MCF 10A (cell line): ENCODE measurements around a stretch of chr19.

DNA sequence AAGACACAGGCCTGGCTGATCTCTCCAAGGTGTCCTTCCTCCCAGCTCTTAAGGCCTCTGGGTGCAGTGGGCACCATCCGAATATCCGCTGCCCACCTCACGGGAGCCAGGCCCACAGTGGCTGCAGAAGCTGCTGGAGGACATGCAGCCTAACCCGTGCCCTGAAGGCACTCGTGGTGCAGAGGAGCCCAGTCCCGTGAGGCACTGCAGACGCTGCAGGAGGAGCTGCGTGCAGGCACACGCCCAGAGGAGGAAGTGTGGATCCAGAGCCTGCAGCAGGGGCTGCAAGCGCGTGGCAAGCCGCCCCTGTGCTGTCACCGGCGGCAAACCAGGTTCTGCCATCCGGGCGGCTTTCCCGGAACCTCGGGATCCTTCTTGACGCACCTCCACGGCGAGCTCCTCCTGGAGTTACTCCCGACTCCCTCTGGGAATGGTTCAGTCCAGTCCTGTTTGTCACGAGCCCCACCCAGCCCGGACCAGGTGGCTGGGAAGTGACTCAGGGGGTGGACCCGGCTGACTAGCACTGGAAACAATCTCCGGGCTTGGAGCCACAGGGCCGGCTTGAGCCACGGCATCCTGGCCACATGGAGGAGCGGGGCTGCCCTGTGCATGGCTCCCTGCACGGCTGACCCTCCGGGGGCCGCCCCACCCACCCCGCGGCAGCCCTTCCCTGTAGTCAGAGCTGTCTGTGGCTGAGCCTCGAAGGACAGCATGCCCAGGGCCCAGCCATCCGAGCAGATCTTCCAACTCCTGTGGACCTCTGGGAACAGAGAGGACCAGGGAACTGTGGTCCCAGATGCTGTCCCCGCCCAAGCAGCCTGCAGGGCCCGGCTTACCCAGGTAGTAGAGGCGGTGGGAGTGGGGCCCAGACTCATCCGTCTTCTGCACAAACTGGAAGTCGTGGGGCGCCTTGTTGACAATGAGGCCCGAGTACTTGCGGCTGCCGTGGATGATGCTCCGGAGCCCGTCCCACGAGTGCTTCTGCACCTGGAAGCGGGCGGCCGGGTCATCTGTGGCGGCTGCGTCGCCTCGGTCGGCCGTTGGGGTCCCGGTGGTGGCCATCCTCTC is 10.1 kb downstream of the DPP9 start:
- PRO-cap, result bidirectional peak, plus-strand start at position 553 of the sequence, minus-strand start at position 413 of the sequence
- RRBS, result 69% methylated on average over 17 of the region's 58 CpGs

DNA sequence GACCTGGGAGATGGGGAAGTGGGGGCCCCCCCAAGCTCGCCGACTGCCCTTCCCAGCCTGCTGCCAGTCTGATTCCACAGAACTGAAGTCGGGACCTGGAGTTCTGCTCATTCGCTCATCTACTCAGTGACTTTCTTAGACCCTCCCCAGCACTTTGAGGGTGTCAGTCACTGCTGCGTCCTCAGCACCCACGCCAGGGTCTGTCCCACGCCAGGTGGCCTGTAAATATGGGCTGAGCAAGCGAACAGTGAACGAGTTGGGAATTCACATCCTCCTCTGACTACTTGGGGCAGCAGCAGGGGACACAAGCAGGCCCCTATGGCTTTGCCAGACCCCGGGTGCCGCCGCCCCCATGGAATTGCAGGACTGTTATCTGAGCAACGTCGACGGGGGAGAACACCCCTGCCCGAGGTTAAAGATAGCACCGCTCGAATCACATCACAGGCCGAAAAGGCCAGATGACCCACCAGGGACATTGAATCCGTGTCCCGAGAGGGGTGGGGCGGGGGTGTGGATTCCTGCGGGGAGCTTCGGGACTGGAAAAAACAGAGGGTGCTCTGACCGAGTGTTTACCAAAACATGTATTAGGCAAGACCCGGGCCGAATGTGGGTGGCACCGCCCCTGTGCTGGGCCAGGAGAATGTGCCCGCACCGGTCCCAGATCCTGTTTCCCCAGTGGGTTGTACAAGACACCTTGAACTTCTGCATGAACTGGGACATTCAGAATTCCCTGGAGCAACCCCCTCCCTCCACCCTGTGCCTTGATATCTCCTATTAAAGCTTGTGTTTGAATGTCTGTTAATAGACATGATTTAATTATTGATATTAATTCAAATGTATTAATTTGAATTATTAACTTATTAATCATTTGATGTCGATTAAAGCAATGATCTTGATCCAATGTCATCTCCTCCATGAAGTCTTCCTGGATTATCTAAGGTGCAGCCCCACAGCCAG is 9.1 kb downstream of the FEM1A start:
- PRO-cap, result no peak
- RRBS, result 6% methylated on average over 5 of the region's 31 CpGs

- PRO-cap, result no peak
- RRBS, result 28% methylated on average over 4 of the region's 15 CpGs
These were observed 6.3 kb downstream of the PLIN3 start for GRCh38 chr19:4860952-4861767.

- PRO-cap, result no peak
- RRBS, result no CpG with 5 or more reads among the region's 11 CpGs
These were observed 18.2 kb downstream of the UHRF1 start for GRCh38 chr19:4927423-4927913.

DNA sequence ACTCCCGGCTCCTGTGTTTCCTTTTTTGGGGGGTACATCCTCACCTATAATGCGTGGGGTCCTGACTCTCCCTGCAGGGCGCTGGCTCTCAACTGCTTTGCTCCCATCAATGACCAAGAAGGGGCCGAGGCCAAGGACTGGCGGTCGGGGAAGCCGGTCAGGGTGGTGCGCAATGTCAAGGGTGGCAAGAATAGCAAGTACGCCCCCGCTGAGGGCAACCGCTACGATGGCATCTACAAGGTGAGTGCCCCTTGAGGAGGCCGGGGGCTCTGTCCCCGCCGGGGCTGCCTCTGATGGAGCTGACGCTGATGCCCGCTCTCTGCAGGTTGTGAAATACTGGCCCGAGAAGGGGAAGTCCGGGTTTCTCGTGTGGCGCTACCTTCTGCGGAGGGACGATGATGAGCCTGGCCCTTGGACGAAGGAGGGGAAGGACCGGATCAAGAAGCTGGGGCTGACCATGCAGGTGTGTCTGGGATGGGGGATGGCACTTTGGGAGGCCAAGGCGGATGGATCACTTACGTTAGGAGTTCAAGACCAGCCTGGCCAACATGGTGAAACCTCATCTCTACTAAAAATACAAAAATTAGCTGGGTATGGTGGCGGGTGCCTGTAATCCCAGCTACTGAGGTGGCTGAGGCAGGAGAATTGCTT is 18.3 kb upstream of the KDM4B start:
- PRO-cap, result no peak
- RRBS, result 95% methylated on average over 5 of the region's 28 CpGs

DNA sequence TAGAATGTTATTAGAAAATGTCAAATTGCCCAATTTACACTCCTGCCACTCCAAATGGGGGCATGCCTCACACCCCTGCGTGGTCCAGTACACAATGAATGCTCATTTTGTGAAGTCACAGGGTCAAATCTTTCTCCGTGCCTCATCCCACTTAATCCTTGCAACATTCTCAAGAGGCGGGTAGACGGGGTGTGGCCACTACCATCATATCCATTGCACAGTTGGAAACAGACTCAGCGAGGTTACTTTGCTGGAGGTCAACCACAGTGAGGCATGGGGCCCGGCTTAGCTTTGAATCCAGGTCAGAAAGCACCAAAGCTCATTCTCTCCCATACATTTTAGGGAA is 925 bp upstream of the KDM4B start:
- PRO-cap, result no peak
- RRBS, result no CpG with 5 or more reads among the region's 6 CpGs

GRCh38 chr19:4969721-4970627 is 1.1 kb downstream of the KDM4B start:
- PRO-cap, result no peak
- RRBS, result 8% methylated on average over 2 of the region's 27 CpGs

DNA sequence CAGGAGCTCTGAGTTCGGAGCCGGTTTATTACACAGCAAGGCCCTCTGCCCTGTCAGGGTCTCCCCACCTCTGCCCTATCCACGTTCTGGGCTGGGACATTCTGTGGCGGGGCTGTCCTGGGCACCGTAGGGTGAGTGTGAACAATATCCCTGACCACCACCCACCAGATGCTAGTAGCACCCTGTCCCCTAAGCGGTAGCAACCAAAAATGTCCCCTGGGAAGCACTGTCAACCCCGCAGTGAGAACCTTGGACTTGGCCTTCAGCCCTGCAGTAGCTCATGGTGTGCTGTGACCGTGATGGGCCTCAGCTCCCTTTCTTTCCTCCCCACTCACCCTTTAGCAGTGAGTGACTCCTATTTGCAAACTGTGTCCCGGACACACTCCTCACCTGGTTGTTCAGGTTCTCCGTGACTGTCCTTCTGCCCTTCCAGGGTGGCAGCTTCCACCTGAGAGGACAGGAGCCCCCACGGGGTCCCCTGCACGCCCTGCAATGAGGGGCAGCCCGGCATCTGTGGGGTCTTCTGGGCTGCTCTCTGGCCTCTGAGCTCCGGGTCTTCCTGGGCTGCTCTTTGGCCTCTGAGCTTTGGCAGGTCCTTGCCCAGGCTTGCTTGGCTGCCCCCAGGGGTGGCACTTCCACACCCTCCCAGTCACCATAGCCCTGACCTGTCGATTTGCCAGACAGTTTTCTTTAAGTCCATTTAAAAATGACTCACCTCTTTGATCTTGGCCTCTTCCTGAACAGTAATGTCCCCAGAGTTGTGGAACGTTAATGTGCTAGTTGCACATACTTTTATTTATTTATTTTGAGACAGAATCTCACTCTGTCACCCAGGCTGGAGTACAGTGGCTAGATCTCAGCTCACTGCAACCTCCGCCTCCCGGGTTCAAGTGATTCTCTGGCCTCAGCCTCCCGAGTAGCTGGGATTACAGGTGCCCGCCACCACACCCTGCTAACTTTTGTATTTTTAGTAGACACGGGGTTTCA is 3.8 kb downstream of the KDM4B start:
- PRO-cap, result bidirectional peak, plus-strand start at position 714 of the sequence, minus-strand start at position 571 of the sequence
- RRBS, result no CpG with 5 or more reads among the region's 21 CpGs

DNA sequence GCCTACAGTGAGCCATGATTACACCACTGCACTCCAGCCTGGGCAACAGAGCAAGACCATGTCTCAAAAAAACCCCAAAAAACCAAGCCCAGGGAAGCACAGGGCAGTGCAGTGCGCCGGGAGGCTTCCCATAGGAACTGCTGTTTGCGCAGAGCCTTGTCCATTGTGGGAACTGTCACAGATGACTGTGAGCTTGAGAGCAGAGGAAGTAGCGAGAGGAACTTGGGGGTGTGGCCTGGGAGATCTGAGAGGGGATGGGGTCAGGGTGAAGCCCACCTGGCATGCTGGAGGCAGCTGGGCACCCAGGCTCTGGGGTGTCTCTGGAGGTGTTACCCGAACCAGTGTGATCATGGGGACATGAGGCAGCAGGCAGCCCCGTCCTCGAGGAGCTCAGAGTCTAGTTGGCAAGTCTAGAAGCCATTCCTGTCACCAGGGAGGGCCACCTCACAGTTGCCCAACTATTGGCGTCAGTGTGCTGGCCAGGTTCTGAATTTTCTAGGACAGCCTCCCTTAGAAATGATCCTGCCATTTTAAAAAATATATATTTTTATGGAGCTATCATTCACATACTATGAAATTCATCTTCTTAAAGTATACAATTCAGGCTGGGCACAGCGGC is 10.4 kb downstream of the KDM4B start:
- PRO-cap, result no peak
- RRBS, result no CpG with 5 or more reads among the region's 9 CpGs

DNA sequence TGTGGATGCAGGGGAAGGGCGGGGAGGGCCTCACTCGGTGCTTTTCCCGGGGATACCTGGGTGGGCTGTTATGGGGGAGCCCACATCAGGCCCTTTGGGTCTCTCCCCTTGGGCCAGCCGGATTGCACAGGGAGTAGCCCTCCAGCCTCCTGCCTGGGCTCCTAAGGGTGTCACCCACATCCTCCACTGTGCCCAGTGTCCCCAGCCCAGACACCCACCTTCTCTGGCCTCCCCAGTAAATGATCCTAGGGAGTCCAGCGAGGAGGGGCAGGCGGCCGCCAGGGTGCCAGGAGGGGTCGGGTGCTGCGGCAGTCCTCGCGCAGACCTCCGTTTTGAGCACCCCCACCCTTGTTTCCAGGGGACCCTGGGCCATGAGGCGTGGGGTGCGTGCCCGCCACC is 132.8 kb downstream of the KDM4B start:
- PRO-cap, result no peak
- RRBS, result 97% methylated on average over 4 of the region's 15 CpGs

- PRO-cap, result no peak
- RRBS, result no CpG with 5 or more reads among the region's 29 CpGs
These were observed 161.5 kb downstream of the KDM4B start for GRCh38 chr19:5130260-5130991.

GRCh38 chr19:5133769-5134444 is 165.0 kb downstream of the KDM4B start:
- PRO-cap, result no peak
- RRBS, result 71% methylated on average over 2 of the region's 34 CpGs

GRCh38 chr19:5152181-5152929 is 183.4 kb downstream of the KDM4B start:
- PRO-cap, result no peak
- RRBS, result no CpG with 5 or more reads among the region's 17 CpGs

DNA sequence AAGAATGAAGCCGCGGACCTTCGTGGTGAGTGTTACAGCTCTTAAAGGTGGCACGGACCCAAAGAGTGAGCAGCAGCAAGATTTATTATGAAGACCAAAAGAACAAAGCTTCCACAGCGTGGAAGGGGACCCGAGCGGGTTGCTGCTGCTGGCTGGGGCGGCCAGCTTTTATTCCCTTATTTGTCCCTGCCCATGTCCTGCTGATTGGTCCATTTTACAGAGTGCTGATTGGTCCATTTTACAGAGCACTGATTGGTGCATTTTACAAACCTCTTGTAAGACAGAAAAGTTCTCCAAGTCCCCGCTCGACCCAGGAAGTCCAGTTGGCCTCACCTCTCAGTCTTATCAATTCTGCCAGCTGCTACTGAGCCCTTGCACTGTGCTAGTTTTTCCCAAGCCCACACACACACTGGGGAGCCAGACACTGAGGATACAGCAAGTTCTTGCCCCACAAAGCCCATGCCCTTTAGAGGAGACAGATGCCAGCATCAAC is 175.1 kb downstream of the PTPRS start:
- PRO-cap, result no peak
- RRBS, result no CpG with 5 or more reads among the region's 10 CpGs

DNA sequence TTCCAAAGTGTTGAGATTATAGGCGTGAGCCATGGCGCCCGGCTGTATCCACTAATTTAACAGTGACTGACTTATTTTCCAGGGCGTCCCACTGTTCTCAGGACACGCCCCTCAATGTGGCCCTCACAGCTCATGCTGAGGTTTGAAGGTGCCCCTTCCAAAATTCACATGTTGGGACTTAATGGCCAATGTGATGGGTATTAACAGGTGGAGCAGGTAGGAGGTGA is 152.7 kb downstream of the PTPRS start:
- PRO-cap, result no peak
- RRBS, result no CpG with 5 or more reads among the region's 5 CpGs

- PRO-cap, result no peak
- RRBS, result no CpG with 5 or more reads among the region's 26 CpGs
These were observed 89.2 kb downstream of the PTPRS start for GRCh38 chr19:5251185-5252037.

GRCh38 chr19:5308459-5309564 is 31.8 kb downstream of the PTPRS start:
- PRO-cap, result bidirectional peak, plus-strand start at chr19:5309033, minus-strand start at chr19:5308798
- RRBS, result no CpG with 5 or more reads among the region's 22 CpGs

GRCh38 chr19:5546353-5546837 is 76.2 kb downstream of the SAFB2 start:
- PRO-cap, result no peak
- RRBS, result no CpG with 5 or more reads among the region's 8 CpGs

DNA sequence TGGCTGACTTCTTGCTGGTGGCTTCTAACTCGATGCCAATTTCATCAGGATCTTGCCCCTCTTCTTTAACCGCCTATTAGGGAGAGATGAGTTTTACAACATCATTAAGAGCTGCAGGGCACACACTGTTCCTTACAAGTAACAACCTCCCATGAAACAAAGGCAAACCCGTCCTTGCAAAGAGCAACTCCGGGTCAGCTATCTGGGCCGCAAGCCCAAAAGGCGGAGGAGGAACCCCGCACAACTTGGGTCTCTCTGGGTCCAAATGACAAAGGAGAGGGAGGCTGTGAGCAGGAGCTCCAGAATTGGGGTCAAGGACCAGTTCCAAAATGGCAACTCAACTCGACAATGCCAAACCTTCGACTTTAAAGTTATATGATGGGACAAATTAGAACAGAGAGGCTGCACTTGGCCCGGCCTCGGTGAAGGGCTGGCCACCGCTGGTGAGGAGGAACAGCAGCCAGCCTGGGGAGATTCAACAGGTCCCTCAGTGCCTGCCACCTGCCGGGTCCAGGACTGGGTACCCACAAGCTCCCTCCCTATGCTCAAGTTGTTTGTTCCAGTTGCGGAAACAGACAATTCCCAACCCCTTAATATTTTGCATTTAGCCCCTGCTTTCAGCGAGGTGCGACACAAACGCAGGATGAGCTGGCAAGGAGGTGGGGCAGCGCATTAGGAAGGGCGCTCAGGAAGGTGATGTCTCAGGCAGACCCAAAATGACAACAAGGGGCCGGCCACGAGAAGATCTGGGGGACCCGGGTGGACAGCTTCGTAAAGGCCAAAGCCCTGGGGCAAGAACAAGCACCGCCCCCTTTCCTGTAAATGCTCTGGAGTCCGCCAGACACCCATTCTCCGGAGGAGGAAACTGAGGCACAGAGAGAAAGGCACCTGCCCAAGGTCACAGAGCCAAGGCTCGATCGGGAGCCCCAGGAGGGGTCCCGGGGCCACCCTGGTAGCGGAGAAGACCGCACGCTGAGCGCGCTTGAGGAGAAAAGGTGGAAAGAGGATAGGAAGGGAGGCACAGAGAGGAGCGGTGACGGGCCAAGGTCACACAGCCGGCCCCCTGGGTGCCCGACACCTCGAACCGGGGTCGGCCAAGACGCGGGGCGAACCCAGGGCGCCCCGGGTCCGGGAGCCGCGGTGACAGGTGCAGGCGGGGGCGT is 871 bp downstream of the SAFB2 start:
- PRO-cap, result no peak
- RRBS, result under 1% methylated on average over 23 of the region's 51 CpGs

DNA sequence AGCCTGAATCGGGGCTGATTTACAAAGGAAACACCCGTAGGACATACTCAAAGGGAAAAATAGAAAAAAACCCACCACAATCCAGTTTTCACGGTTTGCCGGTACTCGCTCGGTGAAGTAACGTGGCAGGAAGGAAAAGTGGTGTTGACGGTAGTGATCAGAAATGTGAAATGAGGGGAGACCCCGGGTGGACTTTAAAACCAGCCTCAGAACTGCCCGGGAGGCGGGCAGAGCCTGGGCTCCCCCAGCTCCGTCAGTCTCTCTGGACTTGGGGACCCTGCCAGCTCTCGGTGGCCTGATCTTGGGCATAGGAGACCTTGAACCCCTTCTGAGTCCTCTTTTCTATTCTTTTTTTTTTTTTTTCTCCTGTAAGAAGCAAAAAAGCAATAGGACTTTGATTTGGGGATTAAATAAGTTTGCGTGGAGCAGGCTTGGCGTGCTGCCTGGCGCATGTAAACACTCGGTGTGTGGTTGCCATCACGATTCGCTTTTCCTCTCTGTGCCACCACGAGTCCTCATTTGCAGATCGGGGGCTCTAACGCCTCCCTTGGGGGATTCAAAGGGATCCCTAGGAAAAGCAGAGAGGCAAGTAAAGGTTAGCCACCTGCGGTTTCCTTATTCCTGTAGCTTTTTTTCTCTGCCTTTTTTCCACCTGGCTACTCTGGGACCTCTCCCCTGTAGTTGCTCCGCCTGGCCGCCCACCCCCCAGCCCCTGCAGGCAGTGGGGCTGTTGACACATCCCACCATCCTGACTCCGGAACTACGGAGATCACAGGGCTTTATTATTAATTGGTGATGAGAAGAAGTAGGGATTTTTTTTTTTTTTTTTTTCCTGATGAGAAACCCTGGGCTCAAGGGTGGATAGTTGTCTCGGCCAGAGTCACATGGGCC is 1.2 kb downstream of the SAFB start:
- PRO-cap, result bidirectional peak, plus-strand start at position 209 of the sequence, minus-strand start at position 171 of the sequence
- RRBS, result under 1% methylated on average over 5 of the region's 28 CpGs